ENCODE data around the genes IAH1 and RRM2.

- PRO-cap = no peak
These were observed 500 bp downstream of the CPSF3 start for GRCh38 chr2:9423757-9424550.

DNA sequence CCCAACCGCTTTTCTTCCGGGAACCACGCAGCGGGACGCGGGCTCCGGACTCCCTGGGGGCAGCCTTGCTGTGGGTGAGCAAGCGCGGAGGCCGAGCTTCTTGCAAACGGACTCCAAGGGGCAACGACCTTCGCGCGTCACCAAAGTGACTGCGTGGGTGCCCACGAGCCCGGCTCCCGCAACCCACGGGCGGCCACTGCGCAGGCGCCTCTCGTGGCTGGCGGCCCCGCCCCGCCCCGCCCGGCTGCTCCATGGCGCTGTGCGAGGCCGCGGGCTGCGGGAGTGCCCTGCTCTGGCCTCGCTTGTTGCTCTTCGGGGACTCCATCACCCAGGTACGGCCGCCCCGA, at the start of gene IAH1:
Gene IAH1 (plus strand): TSS at position 236 of the 347 bp plus-strand sequence.
- PRO-cap = bidirectional peak, plus-strand start at position 252 of the sequence, minus-strand start at position 198 of the sequence

GRCh38 chr2:9558700-9559298, 3.2 kb upstream of the ADAM17 start:
- PRO-cap = no peak

DNA sequence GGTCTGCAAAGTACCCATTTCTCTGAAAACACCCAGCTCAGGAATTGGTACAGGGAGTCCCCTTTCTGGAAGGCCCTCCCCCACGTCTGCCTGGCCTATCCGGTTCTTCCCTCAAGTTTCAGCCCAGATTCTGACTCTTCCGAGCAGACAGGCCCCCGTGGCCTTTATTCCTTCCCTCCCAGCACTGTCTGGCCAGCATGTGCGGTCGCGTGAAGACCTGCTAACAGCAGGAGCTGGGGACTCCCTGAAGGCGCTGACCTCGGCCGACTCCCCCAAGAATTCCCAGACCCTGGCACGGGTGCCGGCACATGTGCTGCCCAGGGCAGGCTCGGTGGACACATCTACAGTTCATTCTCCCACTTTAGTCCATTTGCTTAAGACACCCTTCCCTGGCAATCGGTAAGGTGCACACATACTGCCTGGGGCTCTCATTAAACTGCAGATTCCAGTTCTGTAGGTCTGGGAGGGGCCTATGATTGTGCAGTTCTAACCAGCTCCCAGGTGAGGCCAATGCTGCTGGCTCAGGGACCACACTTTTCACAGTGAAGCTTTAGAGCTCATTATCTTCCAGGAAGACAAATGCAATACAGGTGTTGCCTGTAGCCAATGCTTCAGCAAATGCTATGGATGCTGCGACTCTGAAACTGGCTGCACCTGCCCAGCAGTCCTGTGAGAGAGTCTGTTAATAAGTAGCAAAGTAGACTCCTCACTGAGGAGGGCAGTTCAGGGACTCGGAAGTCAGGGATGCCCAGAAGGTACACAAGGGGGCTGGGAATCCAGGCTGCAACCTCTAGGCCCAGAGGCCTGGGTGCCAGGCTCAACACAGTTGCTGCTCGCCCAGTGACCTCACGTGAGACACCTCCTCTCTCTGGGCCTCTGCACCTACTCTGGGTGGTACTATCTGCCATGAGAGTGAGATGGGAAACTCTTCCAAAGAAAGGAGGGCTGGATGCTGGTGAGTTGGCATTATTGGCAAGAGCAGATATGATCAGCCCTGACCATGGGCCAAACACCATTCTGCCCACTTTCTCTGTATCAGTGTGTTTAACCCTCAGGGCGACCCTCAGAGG, 45.3 kb upstream of the TAF1B start:
- PRO-cap = no peak

DNA sequence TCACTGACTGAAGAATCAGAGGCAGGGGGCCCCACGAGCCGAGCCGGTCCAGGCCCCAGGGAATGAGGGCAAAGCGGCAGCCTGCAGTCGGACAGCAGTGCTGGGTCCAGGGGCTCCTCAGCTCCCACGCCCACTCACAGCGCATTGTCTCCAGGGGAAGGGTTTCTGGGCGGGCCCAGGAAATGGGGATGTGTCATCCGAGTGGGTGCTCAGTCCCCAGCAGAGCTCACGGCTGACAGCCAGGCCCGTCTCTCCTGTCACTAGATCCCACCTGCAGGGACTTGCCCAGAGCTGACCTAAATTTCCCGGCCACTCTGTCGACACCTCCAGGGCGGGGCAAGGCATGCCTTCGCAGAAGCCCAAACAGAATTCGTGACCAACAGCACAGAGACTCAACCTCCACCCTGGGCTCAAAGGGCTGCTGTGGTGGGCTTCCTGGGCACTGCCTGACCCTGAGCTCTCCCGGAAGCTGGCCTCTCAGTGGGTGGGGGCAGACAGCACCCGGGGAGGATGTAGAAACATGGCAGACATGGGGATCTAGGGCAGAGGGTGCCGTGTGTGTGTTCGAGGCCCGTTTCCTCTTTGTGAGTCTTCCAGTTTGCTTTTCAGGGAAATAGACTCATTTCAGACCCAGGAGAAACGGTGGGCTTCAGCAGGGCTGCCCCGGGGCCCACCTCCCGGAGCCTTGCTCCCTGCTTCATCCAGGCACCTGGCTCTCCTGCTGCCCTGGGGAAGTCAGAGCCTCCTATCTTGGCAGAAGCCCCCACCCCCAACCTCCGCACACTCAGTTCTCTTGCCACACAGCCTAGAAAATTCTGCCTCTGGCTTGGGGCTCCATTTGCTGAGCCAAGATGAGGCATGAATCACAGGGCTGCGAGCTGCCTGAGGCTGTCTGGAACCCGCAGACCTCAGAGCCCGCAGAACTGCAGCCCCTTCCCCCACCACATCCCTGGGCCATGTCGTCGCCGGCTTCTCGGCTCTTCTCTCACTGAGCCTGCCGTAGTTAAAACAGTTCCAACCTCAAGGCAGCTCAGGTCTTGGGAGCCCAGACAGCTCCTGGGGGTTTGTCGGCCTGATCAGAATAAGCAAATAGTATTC, 41.9 kb upstream of the TAF1B start:
- PRO-cap = no peak

DNA sequence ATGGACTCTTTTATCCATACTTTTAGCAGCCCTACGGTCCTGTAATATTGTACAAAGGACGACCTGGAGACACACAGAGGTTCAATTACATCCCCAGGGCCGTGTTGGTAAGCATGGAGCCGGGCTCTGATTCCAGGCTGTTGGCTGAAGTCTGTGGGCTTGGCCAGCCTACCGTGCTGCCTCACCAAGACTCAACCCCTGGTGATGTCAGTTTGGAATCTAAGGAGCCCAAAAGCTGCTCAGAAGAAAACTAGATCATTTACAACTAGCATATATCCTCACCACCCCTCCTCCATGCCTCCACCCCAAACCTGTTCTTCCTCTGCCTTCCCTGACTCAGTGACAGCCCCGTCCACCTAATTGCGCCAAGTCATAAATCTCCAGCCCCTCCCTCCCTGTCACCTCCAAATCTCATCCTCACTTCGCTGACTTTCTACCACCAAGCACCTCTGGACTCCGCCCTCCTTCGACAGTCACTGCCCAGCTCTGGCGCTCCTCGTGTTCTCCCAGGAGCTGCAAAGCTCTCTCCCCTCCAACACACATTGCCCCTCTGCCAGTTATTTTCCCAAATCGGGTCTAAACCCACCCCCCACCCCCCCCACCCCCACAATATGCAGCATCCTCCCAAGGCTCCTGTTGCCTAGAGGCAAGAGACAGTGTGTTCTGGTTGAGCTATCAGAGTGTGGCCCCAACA, 9.9 kb upstream of the GRHL1 start:
- PRO-cap = no peak

- PRO-cap = no peak
These were observed 39.2 kb downstream of the GRHL1 start for GRCh38 chr2:9990620-9991204.

DNA sequence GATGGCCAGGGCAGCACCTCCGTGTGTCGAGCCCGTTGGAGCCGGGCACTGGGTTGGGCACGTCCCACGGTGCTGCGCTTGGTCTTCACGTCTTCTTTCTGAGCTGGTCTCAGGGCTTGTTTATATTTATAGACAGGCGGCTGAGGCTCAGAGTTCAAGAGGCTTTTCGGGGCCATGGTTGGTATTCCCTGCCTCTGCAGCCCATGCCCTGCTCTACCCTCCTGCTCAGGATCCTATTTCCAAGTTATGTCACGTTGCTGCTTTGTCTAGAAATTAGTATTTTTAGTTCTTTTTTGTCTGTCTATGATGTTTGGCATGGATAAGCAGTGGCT, 44.0 kb upstream of the KLF11 start:
- PRO-cap = no peak

DNA sequence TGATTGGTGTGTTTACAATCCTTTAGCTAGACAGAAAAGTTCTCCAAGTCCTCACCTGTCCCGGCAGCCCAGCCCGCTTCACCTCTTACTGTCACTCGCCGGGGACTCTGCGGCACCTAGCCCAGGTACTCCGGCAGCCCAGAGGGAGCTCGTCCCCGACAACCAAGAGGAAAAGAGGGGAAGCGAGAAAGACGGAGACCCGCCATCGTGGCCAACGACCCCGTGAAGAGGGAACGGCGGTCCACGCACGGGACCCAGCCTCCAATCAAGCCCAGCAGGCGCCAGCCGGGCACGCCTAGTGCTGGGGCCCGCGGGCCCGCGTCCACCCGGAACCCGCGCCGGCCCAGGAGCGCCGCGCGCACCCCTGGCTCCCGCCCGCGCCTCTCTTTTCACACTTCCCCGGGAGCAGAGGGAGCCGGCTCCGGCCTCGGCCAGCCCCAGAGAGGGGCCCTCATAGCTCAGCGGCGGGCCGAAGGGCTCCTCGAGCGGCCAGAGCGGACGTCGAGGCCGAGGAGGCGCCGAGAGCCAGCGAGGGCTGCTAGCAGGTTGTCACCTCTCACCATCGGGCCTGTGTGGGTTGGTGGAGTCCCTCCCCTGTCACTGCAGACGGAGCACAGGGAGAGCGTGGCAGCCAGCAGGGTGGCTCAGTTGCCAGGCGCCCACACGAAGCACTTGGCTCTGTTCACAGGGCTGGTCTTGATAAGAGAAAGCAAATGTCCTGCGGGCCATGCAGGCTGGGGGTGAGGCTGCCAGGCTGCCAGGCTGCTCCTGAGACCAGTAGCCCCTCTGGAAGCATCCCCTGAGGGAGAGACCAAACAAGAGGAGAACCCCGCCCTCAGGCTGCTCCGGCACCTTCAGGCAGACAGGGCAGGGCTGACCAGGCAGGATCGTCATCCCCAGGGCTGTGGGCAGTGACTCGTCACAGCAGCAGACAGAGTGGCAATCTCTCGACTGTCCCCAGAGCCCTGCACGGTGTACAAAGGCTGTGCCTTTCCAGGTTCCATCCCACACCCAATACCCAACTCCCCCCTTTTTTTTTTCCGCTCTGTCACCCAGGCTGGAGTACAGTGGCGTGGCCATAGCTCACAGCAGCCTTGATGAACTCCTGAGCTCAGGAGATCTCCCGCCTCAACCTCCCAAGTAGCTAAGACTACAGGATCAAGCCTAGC, 36.8 kb upstream of the KLF11 start:
- PRO-cap = bidirectional peak, plus-strand start at position 942 of the sequence, minus-strand start at position 906 of the sequence

DNA sequence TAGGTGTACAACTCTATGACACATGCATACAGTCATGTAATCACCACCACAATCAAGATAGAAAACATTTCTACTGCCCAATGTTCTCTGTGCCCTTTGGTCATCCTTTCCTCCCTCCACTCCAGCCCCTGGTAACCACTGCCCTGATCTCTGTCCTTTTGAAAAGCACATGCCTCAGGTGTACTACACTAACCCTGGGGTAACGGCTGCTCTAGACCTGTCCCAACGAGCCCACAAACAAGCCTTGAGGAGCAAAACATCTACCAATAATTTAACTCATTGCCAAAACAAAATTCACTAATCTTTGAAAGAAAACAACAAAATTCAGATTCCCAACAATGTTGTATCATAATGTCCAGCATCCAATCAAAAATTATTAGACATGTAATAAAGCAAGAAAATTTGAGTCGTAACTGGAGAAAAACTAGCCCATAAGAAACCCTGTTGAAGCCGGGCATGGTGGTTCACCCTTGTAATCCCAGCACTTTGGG, 25.9 kb upstream of the KLF11 start:
- PRO-cap = no peak

GRCh38 chr2:10077009-10077447, 3.2 kb downstream of the CYS1 start:
- PRO-cap = no peak

GRCh38 chr2:10122433-10123580, at the start of gene RRM2:
RRM2 (plus strand) TSS chr2:10122739.
- PRO-cap = no peak

DNA sequence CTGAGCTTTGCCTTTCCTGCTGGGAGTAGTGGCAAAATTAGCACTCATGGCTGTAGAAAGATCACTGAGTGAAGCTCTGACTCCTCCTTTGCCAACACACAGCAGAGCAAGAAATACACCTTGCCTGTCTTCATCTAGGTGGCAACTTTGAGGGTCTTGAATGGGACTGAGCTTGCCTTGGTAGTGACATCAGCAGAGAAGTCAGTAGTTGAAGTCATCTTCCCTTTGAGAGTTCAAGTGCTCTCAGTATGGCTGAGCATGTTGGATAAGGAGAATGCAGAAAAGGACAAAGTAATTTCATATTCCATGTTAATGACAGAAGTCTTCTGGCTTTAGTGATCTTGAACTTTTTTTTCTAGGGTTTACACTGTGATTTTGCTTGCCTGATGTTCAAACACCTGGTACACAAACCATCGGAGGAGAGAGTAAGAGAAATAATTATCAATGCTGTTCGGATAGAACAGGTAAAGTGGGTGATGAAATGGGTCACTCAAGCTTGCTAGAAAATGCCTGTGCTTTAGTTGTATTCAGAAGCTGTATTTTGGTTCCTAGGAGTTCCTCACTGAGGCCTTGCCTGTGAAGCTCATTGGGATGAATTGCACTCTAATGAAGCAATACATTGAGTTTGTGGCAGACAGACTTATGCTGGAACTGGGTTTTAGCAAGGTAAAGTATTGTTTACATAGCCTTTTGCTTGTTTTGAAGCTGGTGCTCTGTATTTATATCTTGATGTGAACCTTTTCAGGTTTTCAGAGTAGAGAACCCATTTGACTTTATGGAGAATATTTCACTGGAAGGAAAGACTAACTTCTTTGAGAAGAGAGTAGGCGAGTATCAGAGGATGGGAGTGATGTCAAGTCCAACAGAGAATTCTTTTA, 6.2 kb downstream of the RRM2 start:
- PRO-cap = no peak

DNA sequence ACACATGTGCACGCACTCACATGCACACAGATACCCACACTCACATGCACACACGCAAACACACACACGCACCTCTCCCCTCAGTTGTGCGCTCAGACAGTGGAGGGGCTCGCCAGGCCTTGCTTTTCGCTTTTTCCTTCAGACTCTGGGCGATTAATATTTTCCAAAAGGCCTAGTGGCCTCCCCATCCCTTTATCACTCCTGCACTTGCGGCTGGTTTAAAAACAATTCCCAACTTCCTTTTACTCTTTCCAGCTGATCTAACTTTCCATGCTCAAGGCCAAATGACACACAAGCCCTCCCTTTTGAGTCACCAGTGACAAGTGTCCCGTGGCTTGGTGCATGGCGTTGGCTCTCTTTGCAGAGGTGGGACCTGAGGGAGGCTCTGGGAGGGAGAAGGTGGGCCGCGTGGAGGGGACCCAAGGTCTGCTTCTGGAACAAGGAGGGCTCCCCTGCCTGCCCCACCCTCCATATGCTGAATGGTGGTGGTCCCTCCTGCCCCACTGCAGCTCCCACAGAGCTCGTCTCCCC, 30.9 kb upstream of the HPCAL1 start:
- PRO-cap = no peak

- PRO-cap = bidirectional peak, plus-strand start at chr2:10278757, minus-strand start at chr2:10278624
These were observed 24.5 kb upstream of the HPCAL1 start for GRCh38 chr2:10277928-10278977.

- PRO-cap = no peak
These were observed 2.2 kb upstream of the HPCAL1 start for GRCh38 chr2:10300517-10300793.

GRCh38 chr2:10332793-10333098, 30.0 kb downstream of the HPCAL1 start:
- PRO-cap = no peak

DNA sequence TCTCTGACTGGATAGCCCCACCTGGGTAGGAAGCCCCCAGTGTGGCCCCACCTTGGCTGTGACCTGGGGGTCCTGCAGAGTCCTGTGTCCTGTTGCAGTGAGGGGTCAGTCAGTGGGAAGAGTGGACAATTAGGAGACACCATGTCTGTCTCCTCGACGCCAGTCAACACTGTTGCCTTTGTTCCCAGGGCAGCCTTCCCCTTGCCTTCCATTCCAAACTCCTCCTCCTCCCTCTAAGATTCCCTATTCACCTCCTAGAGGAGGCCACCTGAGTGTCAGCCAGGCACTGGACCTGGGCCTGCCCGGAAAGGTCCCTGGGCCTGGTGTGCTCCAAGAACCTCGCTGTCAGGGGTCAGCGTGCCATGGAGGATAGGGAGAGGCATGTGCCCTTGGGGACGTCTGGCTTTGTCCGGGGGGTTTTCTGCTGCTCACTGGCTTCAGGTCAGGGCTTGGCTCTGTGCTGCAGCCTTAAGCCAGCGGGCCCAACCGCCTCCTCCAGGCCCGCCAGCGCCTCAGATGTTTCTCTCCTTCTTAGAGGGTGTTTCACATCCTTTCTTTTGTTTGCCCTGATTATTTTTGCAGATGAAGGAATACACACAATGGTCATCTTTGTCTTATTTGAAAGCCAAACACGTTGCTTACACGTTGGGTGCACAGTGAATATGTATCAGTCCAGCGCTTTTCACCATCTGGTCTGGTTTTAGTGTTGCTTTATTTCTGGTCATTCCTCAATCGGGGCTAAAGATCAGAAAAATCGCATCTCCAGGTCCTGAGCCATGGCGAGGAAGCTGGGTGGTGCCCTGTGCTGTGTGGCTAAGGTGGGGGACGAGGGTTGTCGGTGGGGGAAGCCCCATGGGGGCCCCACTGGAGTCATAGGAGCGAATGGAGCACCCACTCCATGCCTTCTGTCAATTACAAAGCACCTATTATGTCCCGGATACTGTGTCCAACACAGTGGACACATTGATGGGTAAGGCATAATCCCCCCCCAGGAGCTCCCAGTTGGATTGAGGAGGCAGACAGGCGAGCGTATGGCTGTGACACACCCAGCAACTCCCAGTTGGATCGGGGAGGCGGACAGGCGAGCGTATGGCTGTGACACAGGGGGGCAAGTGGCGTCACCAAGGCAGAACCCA, 69.1 kb downstream of the HPCAL1 start:
- PRO-cap = no peak

GRCh38 chr2:10431799-10432185, 16.3 kb downstream of the ODC1 start:
- PRO-cap = no peak

DNA sequence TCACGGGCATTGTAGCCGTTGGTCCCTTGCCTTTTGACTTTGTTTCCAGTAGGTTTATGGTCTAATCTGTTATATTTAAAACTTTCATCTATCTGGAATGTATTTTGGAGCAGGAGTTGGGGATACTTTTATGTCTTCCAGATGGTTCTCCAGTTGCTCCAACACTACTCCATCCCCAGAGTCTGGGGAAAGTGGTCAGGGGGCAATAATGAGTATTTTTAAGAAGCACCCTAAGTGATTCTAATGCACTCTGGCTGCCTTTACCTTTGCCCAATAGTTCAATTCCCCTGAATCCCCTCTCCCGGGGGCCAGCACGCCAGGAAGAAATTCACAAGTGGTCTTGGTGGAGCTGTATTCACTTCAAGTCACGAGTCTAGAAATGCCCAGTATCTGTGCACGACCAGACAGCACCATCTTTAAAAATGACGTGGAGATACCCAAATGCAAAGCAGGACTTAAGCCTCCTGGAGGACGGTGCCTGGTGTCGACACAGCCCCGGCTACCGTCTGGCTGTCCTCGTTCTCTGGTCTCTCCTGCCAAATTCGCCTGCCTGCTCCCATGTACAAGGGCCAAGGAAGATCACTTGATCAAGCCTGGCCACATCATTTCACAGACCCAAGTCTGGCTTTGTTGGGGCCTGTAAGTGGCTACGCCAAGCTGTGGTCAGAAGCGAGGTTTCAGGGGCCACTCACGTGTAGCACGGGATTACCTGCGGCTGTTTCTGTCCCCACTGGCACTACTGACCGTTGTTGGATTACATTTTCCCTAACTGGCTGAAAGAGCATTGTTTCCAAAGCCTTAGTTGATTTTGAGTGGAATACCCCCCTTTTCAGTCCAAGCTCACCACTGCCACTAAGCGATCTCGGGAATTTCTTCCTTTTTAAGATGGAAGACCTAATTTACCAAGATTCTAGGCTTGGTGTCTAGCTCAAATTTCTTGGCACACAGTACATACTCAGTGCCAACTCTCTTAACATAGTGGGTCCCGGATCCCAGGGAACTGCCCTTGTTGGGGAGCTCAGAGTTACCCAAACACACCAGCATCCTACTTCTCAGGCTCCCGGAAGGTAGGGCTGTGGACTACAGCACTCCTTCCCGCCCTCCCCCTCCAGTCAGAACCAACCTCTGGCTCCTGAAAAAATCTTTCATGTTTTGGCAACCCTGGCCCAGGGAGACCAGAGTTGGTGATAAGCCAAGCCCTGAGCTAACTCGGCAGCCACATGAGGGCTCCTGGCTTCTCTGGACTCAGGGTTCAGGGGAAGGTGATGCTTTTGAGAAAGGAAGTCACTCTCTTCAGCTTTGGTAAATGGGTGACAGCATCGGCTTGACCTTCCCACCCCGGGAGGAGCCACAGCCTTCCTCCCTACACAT, 9.3 kb downstream of the ODC1 start:
- PRO-cap = no peak